Ovary (tissue), 7 donors: ENCODE results near the genes NEK5 and OLFM4.

DNA sequence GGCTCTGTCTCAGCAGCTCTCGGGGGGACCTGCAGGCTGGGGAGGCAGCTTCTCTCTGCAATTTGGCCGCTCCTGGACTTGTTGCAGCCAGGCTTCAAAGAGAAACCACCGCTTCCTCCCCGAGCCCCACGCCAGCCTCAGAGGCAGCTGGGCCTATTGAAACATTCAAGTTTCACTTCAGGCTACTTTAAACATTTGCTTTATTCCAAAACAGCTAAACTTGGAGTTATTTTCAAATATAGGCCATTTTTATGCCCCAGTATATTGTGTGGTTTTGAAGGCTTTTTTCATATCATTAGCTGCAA is 330.9 kb downstream of the DLEU7 start:
- PRO-cap, 7 experiments: peak in 2 of 7 experiments; most common minus-strand start position 57 of the sequence (in 2)
- RAMPAGE, long total RNA, 2 experiments: no peak in any of the 2 experiments

- PRO-cap, 7 experiments: no peak in any of the 7 experiments
- RAMPAGE, long total RNA, 2 experiments: no peak in any of the 2 experiments
Observed at GRCh38 chr13:50635231-50636074, 208.0 kb downstream of the DLEU7 start.

- PRO-cap, 7 experiments: no peak in any of the 7 experiments
- RAMPAGE, long total RNA, 2 experiments: no peak in any of the 2 experiments
Observed at GRCh38 chr13:50916734-50917291, 7.2 kb downstream of the RNASEH2B start.

- PRO-cap, 7 experiments: no peak in any of the 7 experiments
- RAMPAGE, long total RNA, 2 experiments: no peak in any of the 2 experiments
Observed at GRCh38 chr13:50935187-50936261, 25.9 kb downstream of the RNASEH2B start.

GRCh38 chr13:51378058-51378513 is 38.6 kb downstream of the SERPINE3 start:
- PRO-cap, 7 experiments: no peak in any of the 7 experiments
- RAMPAGE, long total RNA, 2 experiments: start-site peak on the minus strand in 2 of 2 experiments, at chr13:51378241-51378447 at its widest, 25 to 28 reads per replicate

GRCh38 chr13:51384465-51385336 is 45.2 kb downstream of the SERPINE3 start:
- PRO-cap, 7 experiments: no peak in any of the 7 experiments
- RAMPAGE, long total RNA, 2 experiments: no peak in any of the 2 experiments

- PRO-cap, 7 experiments: no peak in any of the 7 experiments
- RAMPAGE, long total RNA, 2 experiments: no peak in any of the 2 experiments
Observed at GRCh38 chr13:51406155-51406833, 46.5 kb downstream of the INTS6 start.

DNA sequence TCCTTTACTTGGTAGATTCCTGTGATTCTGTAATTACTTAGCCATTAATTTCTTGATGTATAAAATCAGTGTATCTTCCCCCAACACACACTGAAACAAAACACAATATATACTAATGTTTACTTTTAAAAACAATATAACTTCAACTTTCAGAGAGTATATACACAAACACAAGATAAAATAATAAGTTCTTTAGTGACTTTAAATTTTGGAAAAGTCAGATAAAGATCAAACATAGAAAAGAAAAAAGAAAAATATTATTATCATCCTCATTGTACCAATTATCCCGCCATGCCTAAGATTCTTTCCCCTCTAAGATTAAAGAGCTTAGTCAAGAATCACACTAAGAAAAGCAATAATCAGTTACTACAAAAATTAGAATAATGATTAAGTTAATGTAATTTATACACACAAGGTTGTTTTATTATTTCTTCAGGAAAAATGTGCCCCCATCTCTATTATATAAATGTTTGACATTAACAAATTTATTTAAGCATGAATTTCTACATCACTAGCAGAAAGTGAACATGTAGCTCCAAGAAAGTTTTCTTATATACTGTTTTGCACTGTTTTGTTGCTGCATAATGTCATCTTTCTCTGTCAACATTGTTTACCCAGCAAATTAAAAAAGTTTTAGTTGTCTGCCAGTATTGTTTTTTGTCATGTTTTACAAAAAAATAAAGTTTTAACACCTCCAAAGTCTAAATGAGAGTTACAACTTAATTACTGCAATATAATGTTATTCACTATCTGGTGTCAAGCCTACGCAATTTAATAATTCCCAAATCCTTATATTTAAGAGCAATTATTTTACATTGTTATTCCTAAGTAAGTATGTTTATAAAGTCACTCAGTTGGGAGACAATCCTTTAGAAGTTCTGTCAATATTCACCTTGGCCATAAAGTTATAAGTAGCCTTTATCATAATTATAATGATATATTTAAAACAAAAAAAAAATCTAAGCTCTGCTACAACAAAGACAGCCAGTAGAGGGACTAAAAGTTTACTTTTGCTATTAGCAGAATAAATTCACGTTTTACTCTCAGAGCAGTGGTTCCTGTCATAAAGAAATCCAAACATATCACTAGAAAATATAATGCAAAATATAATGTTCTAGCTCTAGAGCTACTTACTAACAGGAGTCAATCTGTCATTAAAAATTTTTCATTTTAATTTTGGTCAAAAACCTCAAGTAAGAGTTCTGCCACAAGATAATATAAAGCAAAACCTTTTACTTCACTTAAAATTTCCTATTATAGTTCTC is 18.2 kb downstream of the INTS6 start:
- PRO-cap, 7 experiments: no peak in any of the 7 experiments
- RAMPAGE, long total RNA, 2 experiments: no peak in any of the 2 experiments

DNA sequence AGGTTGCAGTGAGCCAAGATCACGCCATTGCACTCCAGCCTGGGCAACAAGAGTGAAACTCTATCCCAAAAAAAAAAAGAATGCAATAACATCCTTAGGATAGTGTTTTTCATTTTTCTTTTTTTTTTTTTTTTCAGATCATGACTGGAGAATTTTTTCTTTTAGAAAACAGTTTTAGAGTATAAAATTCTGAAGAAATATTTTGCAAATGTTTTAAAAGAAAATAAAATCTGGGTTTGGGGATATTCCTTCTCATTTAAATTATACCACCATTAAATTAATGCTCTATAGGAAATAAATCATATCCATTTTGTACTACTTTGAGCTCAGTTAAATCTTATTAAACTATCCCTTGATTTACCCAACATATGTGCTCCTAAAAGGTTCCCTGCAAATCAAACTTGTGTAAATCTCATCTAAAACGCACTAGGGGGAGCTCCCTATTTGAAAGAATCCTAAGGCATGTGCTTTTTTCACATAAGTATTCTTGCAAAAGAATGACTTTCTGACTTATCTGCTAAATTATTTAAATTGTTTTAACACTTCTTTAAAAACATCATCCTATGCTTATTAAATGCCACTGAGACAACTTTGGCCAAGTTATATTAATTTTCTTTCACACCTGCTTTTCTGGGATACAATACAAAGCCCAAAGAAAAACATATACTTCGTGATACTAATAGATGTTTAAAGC is 8.0 kb downstream of the INTS6 start:
- PRO-cap, 7 experiments: no peak in any of the 7 experiments
- RAMPAGE, long total RNA, 2 experiments: no peak in any of the 2 experiments

DNA sequence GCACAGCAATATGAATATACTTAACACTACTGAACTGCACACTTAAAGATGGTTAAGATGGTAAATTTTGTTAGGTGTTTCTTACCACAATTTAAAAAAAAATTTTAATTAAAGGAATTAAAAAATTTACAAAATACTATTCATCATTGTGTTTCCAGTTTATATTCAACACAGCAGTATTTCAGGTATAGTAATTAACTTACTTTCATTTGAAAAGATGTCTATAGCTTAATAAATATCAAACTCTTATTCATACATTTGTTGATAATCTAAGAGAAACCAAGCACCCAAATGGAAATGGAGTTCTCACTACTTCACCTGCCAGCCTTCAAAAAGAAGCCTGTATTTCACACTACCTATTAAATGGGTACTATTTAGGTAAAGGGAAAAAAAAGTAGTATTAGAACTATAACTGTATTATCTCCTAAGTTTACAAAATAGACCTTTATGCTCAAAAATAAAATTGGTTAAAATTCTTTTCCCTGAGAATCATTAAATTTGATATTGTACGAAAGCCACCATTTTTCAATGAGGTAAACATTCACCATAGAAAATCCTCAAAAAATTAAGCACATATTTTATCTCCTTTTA is 5.8 kb downstream of the INTS6 start:
- PRO-cap, 7 experiments: no peak in any of the 7 experiments
- RAMPAGE, long total RNA, 2 experiments: no peak in any of the 2 experiments

GRCh38 chr13:51760353-51761144 is 43.4 kb downstream of the DHRS12 start:
- PRO-cap, 7 experiments: peak in 6 of 7 experiments; most common plus-strand start chr13:51760828 (in 2); most common minus-strand start chr13:51760758 (in 4)
- RAMPAGE, long total RNA, 2 experiments: no peak in any of the 2 experiments

DNA sequence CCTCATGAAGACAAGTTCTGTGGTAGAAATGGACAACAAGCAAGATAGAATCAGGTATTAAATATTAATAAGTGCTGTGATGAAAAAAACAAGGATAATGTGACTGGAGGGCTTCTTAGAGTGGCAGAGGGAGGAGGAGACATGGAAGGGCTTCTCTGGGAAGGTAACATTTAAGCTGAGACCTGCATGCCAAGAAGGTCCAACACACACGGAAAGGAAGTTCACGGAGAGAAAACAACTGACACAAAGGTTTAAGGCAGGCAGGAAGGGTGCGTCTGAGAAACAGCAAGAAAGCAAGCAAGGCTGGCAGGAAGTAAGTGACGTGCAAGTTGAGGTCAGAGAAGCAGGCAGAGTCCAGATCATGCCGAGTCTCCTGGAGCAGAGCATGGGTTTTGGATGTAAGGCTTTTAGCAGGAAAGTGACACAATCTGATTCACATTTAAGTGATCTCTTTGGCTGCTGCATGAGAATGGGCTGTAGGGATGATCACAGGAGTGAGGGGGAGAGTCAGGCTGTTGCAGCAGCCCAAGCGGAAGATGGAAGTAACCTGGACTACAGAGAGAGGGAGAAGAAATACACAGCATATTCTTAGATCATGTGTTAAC is 60.5 kb downstream of the ATP7B start:
- PRO-cap, 7 experiments: no peak in any of the 7 experiments
- RAMPAGE, long total RNA, 2 experiments: no peak in any of the 2 experiments

- PRO-cap, 7 experiments: no peak in any of the 7 experiments
- RAMPAGE, long total RNA, 2 experiments: no peak in any of the 2 experiments
Observed at GRCh38 chr13:51978869-51979481, 32.3 kb downstream of the ATP7B start.

GRCh38 chr13:52128532-52129400 is at the start of gene NEK5:
TSS of gene NEK5 (minus strand) at chr13:52129073.
- PRO-cap, 7 experiments: peak in 1 of 7 experiments; most common plus-strand start chr13:52128632 (in 1)
- RAMPAGE, long total RNA, 2 experiments: start-site peak on the minus strand in 2 of 2 experiments, at chr13:52129044-52129092 at its widest, 13 to 310 reads per replicate

DNA sequence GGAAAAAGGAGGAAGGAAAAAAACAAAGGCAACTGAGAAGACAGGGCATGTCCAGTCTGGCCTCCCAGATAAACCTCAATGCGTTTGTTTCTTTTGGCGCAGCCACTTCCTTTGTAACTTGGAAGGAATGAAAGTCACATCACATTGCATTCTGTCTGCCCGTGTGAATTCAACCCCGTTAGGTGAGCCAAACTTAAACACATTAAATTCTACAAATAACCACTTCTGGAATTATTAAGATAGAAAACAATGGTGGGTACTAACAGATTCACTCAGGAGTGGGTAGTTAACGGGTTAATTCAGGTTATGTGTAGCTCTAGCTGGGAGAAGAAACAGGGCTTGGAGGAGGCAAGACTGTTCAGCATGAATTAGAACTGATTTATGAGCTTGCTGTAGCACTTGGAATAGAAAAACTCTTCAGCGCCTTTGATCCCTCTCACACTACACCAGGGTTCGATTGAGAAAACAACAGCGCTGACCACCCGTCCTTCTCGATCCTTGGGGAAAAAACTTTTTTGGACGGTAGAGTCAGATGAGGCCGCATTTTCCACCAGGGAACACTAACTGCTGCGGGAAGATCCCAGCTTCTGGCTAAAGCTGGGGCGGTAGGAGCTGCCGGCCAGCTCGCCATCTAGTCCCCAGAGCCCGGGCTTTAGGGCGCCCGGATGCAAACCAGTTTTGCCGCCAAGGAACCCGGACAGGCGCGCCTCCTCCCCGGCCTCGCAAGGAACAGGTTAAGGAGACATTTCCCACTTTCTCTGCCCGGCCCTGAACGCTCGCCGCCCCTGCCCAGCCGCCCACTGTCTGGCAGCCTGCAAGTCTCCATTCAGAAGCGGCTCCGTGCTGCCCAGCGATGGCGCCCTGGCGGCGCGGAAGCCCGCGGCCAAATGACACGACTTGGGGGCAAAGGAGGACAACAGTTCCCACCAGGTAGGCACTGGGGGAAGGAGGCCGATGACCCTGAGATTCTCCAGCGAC is 42.7 kb upstream of the HNRNPA1L2 start:
- PRO-cap, 7 experiments: peak in 5 of 7 experiments; most common plus-strand start position 439 of the sequence (in 5); most common minus-strand start position 569 of the sequence (in 2)
- RAMPAGE, long total RNA, 2 experiments: start-site peak on the plus strand in 1 of 2 experiments, centred at positions 389 to 794 of the sequence, 18 to 23 reads per replicate

DNA sequence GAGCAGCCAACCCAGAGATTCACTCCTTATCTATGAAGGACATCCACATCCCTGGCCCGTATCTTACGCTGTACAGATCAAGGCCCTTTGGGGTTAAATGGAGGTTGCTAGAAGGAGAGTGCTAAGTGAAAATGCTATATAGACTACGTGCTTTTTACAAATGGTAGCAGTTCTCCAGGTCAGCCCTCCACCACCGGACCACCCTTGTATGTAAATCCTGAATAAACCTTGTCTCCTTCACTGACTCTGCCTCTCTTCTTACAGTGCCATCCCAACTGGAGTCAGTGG is 1.8 kb upstream of the SUGT1 start:
- PRO-cap, 7 experiments: no peak in any of the 7 experiments
- RAMPAGE, long total RNA, 2 experiments: no peak in any of the 2 experiments

DNA sequence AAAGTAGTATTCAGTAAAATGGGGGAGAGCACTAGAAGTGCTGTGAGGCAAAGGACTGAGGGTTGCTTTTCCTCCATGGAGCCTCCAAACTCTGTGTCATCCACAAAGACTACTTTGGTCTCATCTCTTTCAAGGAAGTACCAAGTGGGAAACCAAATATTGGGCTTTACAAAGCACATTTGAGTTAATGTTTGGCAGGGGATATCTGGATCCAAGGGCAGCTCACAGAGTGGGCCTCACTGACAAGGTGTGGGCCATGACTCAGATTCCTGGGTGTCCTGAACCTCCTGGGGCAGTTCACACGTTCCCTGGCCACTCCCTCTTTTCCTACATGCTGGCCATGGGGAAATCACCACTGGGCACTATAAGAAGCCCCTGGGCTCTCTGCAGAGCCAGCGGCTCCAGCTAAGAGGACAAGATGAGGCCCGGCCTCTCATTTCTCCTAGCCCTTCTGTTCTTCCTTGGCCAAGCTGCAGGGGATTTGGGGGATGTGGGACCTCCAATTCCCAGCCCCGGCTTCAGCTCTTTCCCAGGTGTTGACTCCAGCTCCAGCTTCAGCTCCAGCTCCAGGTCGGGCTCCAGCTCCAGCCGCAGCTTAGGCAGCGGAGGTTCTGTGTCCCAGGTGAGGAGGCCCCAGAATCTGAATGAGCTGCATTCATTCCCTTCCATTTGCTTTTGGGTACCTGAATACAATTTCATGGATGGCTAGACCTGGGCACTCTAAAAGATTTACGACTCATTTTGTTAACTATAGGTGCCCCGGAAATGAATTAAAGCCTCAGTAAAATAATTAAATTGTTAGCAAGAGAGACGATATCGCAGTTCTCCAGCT is at the start of gene OLFM4:
Gene OLFM4 (plus strand): TSS at position 395 of the 832 bp plus-strand sequence.
- PRO-cap, 7 experiments: no peak in any of the 7 experiments
- RAMPAGE, long total RNA, 2 experiments: no peak in any of the 2 experiments

- PRO-cap, 7 experiments: no peak in any of the 7 experiments
- RAMPAGE, long total RNA, 2 experiments: no peak in any of the 2 experiments
Observed at GRCh38 chr13:54036827-54037159, 1008.2 kb downstream of the OLFM4 start.

DNA sequence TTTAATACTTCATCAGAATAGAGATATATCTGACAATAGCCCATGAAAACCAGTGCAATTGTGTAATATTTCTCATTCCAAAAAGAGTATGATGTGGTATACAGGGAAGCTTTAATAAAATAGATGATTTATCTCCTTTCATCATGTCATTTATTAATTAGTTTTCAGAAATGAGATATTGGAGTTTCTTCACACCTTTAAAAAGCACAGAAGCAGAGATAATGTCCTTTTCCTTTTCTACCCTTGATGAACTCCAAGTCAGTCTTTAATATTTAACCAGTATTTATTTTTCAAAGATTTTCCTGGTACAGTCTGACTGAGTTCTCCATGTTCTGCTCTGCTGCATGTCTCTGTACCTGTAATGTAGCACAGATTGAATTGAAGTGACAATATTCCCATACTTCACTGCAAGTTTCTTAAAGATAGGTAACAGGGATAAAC is 1323.8 kb upstream of the PRR20A start:
- PRO-cap, 7 experiments: no peak in any of the 7 experiments
- RAMPAGE, long total RNA, 2 experiments: no peak in any of the 2 experiments

GRCh38 chr13:55999619-56000126 is 1141.0 kb upstream of the PRR20A start:
- PRO-cap, 7 experiments: no peak in any of the 7 experiments
- RAMPAGE, long total RNA, 2 experiments: no peak in any of the 2 experiments